Left colon (tissue), 1 donor: ENCODE measurements around a stretch of chr2.

DNA sequence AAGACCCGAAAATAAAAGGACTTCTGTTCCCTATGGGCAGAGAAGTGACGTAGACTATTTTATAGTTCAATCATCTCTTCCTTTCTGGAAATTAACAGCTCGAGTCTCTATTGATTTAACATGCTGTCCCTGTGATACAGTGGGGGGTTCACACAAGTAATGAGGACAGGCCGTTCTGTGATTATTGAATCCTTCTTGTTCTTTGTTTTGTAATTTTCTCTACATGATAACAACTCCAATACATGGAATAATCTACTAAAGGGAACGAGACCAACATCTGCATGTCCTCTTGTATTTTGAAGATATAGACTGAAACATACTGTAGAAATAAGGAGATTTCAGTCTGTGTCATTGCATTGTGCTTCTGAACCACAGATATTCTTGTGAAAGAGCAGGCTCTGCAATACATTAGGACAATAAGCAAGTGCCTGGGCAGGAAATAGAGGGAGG is 65.8 kb upstream of the PPM1B start:
- PRO-cap, result no peak

DNA sequence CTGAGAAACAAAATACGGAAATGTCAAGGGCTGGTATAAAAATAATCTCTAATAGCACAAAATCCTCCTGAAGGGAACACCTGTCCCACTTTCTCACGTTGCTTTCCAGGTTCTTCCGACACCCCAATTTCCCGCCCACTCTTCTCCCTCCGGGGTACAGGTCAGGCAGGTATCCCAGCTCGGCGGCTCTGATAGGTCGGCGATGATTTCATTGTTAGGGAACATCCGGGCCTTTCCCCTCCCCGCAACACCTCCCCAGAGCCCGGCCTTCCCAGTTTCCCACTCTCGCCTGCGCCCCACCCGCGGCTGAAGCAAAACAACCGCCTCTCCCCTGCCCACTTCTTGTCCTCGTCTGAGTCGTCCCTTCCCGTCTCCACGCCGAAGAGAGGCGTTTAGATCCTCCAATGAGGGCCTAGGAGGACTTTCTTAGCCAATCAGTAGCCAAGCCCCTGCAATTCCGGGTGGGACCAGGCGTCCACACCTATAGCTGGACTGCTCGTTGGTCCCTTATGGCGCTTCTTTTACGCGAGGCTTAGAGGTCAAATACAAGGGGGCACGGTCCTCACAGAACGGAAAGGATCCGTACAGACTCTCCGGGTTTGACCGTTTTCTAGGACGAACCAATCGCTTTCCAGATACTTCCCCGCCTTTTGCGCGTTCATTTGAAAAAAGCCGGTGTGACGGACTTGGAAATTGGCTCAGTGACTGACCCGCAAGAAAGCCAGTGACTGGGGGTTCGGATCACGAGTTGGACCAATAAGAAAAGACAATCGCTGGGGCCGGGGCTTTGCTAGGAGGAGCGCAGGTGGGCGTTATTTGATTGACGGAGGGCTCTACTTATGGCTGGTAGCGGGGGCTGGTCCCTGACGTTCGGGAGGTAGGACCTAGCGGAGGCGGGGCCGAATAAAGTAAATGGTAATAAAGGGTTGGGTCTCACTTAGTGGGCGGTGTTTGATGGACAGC is 729 bp upstream of the PPM1B start:
- PRO-cap, result bidirectional peak, plus-strand start at position 291 of the sequence, minus-strand start at position 143 of the sequence; bidirectional peak, plus-strand start at position 565 of the sequence, minus-strand start at position 354 of the sequence; unidirectional peak, minus-strand start at position 699 of the sequence

DNA sequence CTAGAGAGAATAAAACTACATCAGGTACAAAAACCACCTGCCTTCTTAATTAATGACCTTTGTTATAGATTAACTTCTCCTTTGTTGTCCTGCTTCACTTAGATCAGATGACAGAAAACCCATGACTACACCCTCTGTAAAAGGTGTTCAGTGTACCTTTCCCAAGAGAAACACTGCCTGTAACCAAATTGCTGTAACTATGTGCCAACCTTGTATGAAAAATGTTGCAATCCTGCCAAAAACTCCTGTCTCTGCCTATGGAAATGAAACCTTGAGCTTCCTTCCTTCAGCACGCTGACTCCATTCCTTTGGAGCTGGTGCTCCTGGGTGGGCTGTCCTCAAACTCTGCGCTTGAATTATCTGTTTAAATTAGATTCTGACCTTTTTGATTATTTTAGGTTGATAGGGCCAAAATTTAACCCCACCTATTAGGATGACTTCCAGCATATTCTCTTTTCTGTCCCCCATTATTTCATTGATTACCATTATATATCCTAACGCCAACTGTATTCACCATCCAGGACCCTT is 29.6 kb upstream of the SLC3A1 start:
- PRO-cap, result unidirectional peak, plus-strand start at position 303 of the sequence

DNA sequence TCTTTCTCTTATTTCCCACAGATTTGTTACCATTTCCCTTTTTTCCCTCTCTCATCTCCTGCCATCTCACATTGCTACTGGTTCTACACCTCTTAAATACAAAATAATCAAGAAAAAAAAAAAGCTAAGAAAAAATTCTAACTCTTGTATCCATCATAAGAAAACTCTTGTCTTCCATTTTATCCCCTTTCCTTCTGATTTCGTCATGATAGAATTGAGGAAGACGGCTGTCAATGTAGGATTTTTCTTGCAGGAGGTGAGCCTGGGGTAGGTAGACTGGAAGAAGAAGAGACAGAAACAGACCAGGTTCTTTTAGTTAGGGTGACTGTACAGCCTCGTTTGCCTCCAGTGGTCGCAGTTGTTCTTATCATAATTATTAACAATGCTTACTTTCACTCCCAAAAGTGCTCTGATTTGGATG is 37.8 kb downstream of the CAMKMT start:
- PRO-cap, result no peak

GRCh38 chr2:44544030-44544828 is 182.5 kb downstream of the CAMKMT start:
- PRO-cap, result no peak

DNA sequence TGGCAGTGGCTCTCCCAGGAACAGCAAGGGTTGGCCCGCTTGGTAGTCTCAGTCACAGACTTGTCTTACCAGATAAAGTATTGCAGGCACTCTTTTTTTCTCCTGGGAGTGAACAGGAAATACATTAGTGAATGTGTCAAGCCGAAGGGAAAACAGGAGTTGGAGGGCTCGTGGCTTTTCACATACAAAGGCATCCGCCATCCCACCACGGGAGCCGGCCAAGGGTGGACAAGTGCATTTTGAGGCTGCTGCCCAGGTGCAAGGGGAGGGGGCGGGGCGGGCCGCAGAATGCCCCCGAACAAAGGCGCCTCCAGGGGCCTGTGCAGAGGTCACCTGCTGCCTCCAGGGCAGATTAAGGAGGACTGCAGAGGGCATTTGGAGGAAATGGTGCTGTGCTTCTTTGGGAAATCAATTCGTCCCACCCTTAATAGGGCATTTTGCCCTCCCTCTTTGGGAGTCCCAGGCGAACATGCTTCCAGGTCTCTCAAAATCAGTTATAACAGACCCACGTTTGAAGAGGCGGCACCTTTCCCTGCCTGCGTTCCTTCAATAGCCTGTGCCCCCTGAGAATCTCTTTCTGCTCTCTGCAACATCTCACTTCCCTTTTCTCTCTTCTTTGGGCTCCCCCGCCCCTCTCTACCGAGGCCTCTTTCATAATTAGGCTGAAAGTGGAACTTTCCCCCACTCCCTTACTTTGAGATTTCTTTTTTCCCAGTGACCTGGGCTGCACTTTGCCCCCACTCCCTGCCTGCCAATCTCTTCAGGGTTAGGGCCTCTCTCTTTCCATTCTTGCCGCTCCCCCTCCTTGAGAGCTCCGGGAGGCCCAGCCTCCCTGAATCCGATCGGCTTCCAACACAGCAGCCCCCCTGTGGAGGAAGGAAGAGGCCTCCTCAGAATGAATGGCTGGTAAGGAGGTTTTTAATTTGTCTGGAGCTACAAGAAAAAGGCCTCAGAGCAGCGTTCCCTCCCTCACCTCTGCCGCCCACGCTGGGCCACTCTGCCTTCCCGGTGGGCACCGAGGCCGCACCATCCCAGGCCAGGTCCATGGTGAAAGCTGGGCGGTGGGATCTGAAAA is 162.9 kb upstream of the SIX3 start:
- PRO-cap, result no peak

- PRO-cap, result unidirectional peak, minus-strand start at chr2:44939082
Observed at GRCh38 chr2:44938630-44939703, 2.5 kb upstream of the SIX3 start.

DNA sequence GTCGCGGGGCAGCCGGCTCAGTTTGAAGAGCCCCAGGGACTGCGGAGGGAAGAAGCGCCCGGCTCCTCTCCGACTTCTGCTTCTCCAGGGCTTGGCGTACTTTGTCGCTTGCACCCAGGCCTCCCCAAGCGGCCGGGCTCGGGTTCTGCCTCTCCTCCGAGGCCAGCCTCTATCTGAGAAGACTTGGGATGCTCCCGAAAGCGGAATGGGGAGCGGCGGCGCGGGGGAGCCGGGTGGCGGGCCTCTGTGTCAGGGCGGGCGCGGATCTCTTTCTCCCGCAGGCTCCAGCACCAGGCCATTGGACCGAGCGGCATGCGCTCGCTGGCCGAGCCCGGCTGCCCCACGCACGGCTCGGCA is 2.8 kb downstream of the SIX3 start:
- PRO-cap, result no peak

DNA sequence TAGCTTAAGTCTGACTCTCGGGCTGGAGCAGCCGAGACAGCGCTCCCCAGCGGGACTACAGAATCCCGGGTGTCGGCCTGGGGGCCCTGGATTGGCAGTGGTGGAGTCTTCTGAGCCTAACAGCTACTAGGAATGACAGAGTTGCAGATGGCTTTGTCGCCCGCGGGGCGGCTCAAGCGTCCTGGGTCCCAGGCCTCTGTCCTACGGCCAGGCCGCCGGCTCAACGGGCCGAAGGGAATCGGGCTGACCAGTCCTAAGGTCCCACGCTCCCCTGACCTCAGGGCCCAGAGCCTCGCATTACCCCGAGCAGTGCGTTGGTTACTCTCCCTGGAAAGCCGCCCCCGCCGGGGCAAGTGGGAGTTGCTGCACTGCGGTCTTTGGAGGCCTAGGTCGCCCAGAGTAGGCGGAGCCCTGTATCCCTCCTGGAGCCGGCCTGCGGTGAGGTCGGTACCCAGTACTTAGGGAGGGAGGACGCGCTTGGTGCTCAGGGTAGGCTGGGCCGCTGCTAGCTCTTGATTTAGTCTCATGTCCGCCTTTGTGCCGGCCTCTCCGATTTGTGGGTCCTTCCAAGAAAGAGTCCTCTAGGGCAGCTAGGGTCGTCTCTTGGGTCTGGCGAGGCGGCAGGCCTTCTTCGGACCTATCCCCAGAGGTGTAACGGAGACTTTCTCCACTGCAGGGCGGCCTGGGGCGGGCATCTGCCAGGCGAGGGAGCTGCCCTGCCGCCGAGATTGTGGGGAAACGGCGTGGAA is 8.7 kb downstream of the SIX2 start:
- PRO-cap, result no peak

DNA sequence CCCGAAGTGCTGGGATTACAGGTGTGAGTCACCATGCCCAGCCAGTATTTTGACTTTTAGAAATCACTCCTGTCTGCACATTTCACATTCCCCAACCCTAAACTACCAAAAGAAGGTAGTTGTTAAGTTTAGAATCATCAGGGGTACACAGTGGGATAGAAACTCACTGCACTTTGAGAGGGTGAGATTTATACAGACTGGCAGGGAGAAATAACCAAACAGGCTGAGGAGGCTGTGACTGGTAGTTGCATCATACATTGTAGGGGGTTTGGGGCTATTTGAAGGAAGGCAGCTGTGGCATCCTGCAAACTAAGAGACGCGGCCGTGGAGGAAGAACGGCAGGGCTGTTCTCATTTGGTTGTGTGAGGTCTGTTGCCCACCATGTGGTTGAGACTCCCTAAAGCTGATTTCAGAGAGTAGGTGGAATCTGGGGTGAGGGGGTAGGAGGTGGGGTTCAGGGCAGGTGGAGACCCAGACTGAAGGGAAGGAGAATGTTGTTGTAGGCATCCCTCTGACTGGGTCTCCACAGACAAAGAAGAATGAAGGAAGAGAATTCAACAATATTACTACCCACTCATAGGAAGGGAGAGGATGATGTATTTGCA is 170.8 kb upstream of the SIX2 start:
- PRO-cap, result no peak

DNA sequence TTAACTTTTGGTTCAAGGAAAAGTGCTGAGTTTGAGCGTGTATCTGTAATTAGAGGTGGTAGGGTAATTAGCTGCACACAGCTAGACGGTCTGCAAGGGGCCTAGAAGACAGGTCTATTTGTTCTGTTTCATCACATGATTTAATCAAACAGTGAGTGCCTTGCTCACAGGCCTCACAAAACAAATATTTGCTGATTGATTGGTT is 264.2 kb upstream of the SIX2 start:
- PRO-cap, result no peak

DNA sequence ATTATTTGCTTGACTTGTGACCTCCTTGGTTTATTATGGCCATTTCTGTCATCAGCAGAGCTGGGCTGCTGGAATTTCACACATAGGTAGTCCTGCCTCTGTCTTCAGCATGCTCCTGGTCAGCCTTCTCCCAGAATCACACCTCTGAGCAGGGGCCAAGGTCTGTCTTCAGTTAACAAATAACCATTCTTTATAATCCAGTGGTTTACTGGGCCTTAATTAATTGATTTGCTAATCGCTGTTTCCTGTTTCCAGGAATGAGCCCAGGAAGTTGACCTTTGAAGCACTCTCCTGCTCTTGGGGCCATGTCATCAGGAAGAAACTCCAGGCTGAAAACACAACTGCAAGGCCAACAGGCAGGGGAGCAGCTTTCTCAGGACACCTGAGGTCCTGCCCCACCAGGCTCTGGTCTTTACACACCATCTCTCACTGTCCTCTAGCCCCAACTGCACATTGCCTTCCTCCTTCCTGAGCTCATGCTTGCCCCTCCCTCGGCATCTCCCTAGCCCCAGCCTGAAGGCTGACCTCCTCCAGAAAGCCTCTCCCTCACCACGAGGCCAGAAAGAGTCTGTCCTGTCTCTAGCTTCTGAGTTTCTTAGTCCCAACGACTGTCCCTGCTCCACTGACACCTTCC is 278.4 kb downstream of the SRBD1 start:
- PRO-cap, result no peak

GRCh38 chr2:45700346-45701364 is 49.2 kb downstream of the PRKCE start:
- PRO-cap, result no peak

DNA sequence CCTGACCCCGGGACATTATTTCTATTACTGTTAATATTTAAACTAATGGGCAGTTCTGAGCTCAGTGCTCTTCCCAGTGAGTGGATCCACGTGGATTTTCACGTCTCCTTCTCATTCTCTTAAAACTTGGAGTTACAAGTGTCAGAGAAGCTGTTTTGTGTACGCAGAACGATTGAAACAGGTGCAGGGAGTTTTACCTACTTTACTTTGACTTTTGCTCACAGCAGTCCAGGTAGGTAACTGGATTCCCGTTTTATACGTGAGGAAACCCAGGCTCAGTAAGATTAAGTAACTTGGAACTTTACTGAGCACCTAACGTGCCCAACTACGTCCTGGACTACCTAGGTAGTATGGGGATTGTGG is 127.3 kb downstream of the PRKCE start:
- PRO-cap, result no peak

DNA sequence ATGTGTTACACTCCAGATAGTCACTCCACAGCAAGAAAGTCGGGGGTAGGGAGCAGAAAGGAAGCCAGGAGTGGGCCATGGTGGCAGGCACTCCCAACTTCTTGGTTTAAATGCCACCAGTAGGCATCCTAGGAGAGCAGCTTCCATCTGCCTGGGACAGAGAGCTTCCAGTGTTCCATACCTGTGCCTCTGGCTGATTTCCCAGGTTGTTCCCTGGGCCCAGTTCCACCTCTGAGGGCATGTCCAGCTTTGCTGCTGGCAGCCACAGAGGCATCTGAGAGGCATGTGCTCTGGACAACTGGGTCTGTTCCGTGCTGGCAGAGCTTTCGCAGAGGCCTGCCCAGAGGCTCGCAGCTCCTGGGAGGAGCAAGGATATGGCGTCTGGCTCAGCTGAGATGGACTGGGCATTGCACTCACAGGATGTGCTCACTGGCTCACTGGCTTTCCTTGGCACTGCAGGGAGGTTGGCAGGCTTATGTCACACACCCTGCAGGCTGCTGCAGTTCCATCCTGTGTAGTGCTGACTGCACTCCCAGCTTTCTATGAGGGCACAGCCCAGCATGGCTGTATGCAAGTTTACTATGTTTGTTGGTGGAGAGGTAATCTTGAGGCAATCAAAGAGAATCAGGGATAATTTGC is 172.2 kb downstream of the PRKCE start:
- PRO-cap, result no peak

DNA sequence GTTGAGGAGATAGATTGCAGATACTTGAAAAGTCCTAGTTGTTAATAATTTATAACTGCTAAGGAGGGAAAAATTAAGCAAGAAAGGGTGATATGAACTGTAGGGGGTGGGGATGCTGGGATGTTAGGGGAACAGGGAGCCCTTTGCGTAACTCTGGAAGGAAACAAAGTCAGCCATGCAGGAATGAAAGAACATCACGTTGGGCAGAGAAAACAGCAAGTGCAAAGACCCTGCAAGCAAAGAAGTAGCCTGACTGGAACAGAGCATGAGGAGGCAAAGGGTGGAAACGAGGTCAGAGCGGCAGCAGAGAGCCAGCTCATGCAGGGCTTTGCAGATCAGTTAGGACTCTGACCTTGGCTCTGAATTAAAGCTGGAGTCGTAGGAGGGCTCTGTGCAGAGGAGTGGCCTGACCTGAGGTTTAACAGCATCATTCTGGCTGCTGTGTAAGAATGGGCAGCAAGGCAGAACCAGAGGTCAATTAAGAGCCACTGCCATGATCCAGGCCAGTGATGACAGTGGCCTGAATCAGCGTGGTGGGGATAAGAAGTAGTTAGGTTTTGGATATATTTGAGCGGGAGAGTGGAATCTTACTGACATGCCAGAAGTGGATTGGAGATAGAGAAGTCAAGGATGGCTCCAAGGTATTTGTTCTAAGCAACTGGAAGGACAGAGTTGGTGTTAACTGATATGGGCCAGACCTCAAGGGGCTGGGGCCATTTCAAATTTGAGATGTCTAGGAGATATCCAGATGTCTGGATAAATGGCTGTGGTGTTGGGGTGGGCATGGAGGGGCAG is 220.8 kb downstream of the PRKCE start:
- PRO-cap, result no peak

DNA sequence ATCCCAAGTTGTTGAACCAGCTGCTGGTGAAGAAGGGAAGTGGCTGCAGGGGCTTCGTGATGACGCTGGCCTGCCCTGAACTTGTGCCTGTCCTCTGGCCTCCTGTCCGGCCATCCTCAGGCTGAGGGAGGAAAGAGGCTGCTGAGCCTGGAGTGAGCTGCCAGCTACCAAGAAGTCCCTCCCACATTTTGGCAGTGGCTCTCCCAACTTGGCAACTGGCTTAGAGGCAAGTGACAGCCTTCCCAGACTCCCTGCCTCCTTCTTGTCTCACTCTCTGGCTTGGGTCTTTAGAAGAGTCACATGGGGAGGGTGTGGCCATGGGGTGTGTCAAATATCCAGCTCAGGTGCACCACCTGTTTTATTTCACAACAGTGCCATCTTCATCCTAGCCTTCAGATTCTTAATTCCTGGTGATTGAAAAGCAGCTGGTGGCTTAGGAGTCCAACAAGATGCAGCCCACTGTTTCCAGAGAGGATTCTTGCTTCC is 222.9 kb downstream of the PRKCE start:
- PRO-cap, result no peak

- PRO-cap, result no peak
Observed at GRCh38 chr2:45919382-45920144, 268.1 kb downstream of the PRKCE start.

- PRO-cap, result unidirectional peak, minus-strand start at chr2:45964367
Observed at GRCh38 chr2:45964243-45964952, 312.9 kb downstream of the PRKCE start.

- PRO-cap, result unidirectional peak, minus-strand start at chr2:46142781
Observed at GRCh38 chr2:46142501-46143237, 154.5 kb upstream of the EPAS1 start.